Airway epithelial cell (primary cell): ENCODE measurements around the genes HEPH and EFNB1.

- RAMPAGE, long total RNA: no peak
These were observed 68.6 kb upstream of the UBQLN2 start for GRCh38 chrX:56494751-56495348.

DNA sequence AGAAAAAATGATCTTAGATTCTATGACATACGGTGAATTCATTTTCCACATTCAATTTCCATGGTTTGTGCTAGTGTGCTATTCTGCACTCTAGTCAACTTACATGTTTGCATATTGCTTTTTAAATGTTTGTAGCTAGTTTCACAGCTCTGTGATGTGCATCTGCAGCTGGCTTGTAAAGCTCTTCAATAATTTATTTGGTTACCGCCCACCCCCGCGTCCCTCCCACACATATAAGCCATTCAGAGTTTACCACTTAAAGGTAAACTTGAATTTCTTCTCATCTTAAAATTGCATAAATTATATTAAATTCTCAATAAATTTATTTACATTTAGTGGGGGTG lies 320 bp upstream of the NBDY start:
- RAMPAGE, long total RNA: no peak

- RAMPAGE, long total RNA: no peak
These were observed 83.6 kb downstream of the NBDY start for GRCh38 chrX:56812487-56813170.

GRCh38 chrX:63503577-63504212 lies 152.6 kb upstream of the SPIN4 start:
- RAMPAGE, long total RNA: no peak

DNA sequence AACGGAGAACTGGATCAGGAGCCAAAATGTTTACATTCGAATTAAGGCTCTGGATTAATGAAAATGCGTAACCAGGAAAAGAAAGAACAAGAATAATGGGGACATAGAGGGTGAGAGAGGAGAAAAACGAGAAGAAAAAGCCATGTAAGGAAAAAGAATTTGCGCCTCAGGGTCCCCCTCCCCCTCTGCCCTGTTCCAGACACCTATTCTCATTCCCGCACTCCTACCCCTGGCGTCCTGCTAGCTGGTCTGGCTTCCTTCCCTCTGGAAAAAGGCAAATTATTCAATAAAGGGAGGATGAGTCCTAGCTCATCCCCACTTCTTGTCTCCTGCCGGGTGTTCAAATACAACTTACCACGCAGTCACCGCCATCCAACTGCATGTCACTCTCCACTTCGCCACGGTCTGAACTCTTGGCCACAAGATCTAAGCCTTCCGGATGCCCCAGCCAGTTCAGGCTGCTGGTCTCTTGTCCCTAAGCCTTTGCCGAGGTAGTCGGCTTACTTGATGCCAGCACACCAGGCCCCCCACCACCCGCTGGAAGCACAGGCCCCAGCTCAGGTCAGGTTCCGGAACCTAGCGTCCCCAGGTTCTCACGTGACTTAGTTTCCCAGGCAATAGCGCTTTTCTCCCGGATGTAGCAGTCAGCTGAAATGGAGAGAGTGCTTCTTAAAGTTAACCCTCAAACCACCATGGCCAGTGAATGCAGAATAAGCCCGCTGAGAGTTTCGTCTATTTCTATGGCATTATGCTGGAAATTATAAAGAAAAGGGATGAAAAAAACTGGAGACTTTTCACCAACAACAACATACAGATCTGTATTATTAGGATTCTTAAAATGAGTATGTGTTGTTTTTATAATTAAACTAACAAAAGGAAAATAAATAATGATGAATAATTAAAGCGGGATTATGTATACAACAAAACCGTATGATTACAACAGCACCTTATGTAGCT lies 209.6 kb upstream of the SPIN4 start:
- RAMPAGE, long total RNA: start-site peak on the minus strand centred at position 567 of the sequence, 57 bp wide, 129 and 60 reads in 2 replicates

DNA sequence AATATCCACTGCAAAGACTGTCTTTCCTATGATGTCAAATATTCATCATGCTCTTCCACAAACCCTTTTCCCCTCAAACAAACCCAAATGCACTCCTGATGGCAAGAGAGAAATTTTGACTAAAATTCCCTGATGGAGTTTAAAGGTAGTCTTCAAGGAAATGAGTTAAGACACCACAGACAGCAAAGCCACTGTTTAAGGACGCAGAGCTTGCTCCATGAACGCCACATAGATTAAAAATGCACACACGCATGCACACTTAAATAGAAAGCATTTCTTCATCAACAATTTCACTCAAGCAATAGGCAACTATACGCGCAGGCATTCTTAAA lies 31.1 kb downstream of the ARHGEF9 start:
- RAMPAGE, long total RNA: no peak

GRCh38 chrX:65668189-65668452 lies 667 bp downstream of the MSN start:
- RAMPAGE, long total RNA: no peak

- RAMPAGE, long total RNA: no peak
These were observed 72.4 kb downstream of the MSN start for GRCh38 chrX:65739653-65740528.

DNA sequence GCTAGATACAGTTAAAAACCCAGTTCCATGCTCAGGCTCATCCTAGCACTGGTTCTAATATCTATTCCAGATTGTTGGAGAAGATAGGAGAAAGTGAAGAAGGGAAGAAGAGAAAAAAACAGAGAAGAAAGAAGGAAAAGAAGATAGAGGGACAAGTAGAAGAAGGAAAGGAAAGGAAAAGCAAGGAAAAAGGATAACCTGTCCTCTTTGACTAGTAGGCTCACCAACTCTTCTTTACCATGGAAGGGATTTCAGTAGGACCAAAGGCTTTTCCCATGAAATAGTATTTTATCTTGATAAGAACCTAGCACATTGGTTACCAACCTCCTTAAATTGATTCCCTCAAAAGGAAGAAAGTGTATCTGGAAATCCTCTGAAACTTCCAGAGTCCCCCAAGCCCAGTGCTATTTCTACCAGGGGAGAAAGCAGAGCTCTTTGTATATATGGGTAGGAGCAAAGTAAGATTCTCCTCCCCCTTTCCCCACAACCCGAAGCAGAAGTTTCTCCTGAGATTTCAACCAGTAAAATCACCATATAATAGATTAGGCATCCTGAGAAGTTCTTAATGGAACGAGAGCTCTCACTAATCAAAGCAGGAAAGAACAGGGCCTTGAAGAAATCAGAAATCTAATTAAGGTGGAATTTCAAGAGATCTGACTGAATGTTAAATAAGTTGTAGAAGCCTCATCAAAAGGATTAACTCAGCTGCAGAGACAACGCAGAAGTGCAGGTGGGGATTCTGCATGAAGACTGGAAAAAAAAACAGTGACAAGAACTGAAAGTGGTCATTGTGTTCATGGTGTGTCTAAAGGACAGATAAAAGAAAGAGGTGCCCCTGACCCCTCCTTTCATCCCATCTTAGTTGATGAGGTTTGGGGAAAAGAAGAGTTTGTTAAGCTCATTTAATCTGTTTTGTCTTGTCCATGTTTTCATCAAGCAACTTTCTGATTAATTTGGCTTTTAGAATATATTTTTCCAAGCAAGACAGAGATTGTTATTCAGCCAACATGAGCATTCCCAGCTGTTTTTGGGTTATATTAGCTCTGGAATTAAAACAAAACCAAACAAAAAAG lies 39.2 kb downstream of the VSIG4 start:
- RAMPAGE, long total RNA: no peak

DNA sequence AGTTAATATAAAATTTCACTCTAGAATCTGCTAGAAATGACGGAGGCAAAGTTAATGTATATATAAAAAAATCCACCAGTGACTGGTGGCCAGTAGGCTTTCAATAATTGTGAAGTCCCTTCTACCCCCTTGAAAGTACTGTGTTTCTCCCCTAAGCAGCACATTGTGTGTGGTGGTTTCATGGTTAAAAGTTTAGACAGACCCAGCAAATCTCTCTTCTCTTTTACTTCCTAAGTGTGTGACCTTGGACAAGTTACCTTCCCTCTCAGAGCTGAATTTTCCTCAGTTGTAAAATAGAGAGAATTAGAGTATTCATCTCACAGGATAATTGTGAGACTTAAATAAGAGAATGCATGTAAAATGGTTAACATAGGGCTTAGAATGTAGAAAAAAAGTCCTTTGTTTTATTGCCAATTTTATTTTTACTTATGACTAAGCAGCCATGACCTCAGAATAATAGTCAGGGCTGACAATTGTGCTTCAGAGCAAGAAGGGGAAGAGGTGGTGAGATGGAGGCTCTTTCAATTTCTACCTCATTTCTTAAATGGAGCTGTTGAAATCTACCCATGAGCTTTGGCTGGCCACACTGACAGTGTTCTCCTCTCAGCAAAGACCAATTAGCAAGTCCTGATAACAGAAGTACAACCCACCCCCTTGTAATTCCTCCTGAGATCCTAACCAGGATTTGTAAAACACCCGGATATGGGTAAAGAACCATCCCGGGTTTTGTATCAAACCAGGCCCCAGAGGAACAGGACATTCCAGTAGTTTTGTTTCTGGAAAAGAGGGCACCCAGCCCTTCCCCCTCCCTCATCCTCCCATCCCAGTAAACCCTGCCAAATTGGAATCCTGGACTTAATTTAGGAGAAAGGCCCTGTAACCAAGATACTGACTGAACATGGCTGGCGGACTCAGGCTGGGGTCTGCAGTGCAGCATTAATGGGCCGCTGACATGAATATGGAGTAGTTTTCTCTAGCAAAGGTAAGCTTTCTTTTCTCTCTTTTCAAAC lies at the start of gene HEPH:
TSS of gene HEPH (plus strand) at position 759 of the 1,010 bp plus-strand sequence.
- RAMPAGE, long total RNA: no peak

GRCh38 chrX:67544716-67545892 lies 1.3 kb downstream of the AR start:
- RAMPAGE, long total RNA: no peak

GRCh38 chrX:67563444-67564052 lies 19.7 kb downstream of the AR start:
- RAMPAGE, long total RNA: no peak

- RAMPAGE, long total RNA: no peak
These were observed 240.9 kb downstream of the AR start for GRCh38 chrX:67784775-67785021.

- RAMPAGE, long total RNA: no peak
These were observed 388.7 kb downstream of the OPHN1 start for GRCh38 chrX:68044363-68045174.

DNA sequence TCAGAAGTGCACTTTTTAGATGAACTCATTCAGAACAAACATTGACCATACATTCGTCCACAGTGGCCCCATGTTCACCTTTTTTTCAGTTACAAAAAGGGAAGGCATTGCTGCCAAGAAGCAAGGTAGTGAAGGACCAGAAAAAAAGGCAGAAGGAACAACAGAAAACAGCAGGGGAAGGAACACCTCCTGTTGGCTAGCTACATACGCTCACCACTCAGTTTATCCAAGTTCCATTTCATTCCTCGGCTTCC lies 10.1 kb upstream of the YIPF6 start:
- RAMPAGE, long total RNA: no peak

- RAMPAGE, long total RNA: no peak
These were observed 36.9 kb downstream of the STARD8 start for GRCh38 chrX:68684226-68684847.

GRCh38 chrX:68685687-68686478 lies 38.4 kb downstream of the STARD8 start:
- RAMPAGE, long total RNA: no peak

DNA sequence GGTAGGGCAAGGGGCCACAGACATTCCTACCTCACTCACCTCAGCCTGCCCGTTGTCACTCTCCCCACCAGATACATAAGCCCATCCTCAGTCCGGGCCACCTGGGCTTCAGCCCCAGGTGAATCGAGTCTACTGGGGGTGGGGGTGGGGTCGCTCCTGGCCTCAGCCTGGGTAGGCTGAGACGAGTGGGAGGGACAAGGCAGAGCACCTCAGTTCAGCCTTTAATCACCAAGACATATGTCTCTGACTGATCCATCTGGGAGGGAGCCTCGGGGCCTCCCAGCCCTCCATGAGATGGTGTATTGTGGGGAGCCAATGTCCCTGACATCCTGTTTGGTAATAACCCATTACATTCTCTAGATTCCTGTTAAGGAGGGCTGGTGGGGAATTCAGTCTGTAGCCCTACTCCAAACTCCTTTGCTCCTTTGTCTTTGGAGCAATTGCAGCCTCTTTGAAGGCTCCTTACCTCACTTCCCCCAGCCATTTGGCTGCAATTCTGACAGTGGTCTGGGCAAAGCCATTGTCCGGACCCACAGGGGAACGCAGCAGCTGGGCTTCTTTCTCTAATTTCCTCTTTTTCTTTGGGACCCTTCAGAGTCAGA lies 61.5 kb downstream of the STARD8 start:
- RAMPAGE, long total RNA: no peak

GRCh38 chrX:68719489-68719881 lies 72.0 kb downstream of the STARD8 start:
- RAMPAGE, long total RNA: no peak

GRCh38 chrX:68828573-68829132 lies at the start of gene EFNB1:
EFNB1 (plus strand) TSS chrX:68829021.
- RAMPAGE, long total RNA: start-site peak on the plus strand at chrX:68828986-68829042, 281 and 66 reads in 2 replicates